Skeletal muscle tissue (tissue), 7 donors: ENCODE data around the genes CD180, NAIP, MCCC2 and CARTPT.

DNA sequence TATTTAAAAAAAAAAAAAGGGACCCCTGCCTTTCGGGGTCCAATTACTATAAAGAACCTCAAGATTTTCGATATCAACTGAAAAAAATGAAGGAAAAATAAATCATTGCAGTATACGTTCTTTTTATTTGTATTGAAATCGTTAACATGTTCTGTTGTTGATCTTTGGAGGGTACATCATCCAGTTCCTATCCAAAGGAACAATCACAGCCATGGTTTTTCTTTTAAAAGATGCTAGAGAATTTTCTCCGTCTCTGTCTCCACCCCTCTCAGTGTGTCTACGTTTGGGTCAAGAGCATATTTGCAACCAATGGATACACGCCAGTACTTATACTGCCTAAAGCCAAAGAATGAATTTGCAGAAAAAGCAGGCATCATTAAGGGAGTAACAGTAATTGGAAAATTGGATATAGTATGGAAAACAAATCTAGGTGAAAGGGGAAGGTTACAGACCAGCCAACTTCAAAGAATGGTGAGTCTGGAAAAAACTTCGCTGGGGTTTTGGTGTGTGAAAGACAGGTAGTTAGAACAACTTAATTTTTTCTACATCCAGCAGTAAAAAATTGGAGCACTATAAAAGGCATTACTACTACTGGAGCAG, 35.7 kb downstream of the SHLD3 start:
- PRO-cap, 3 experiments, result no peak in any of the 3 experiments
- RAMPAGE, long total RNA, result no peak
- RRBS, 2 experiments, result no CpG with 5 or more reads among the region's 8 CpGs

- PRO-cap, 3 experiments, result no peak in any of the 3 experiments
- RAMPAGE, long total RNA, result no peak
- RRBS, 2 experiments, result no CpG with 5 or more reads among the region's 7 CpGs
Measured at GRCh38 chr5:65810027-65810535, 88.1 kb downstream of the NLN start.

GRCh38 chr5:65830448-65831431, 95.6 kb upstream of the ERBIN start:
- PRO-cap, 3 experiments, result no peak in any of the 3 experiments
- RAMPAGE, long total RNA, result no peak
- RRBS, 2 experiments, result no CpG with 5 or more reads among the region's 5 CpGs

- PRO-cap, 3 experiments, result no peak in any of the 3 experiments
- RAMPAGE, long total RNA, result no peak
- RRBS, 2 experiments, result no CpG with 5 or more reads among the region's 3 CpGs
Measured at GRCh38 chr5:66084264-66084589, 59.9 kb upstream of the SREK1 start.

GRCh38 chr5:67162604-67163220, 33.9 kb downstream of the CD180 start:
- PRO-cap, 3 experiments, result no peak in any of the 3 experiments
- RAMPAGE, long total RNA, result no peak
- RRBS, 2 experiments, result 100% methylated on average over 1 of the region's 6 CpGs

- PRO-cap, 3 experiments, result no peak in any of the 3 experiments
- RAMPAGE, long total RNA, result no peak
- RRBS, 2 experiments, result no CpG with 5 or more reads among the region's 8 CpGs
Measured at GRCh38 chr5:67196287-67197331, at the start of gene CD180. Gene CD180, minus strand, starts transcription at chr5:67196799.

- PRO-cap, 3 experiments, result no peak in any of the 3 experiments
- RAMPAGE, long total RNA, result no peak
- RRBS, 2 experiments, result no CpG with 5 or more reads among the region's 1 CpG
Measured at GRCh38 chr5:67538024-67538335, 341.4 kb upstream of the CD180 start.

GRCh38 chr5:67648102-67648548, 451.5 kb upstream of the CD180 start:
- PRO-cap, 3 experiments, result no peak in any of the 3 experiments
- RAMPAGE, long total RNA, result no peak
- RRBS, 2 experiments, result no CpG with 5 or more reads among the region's 7 CpGs

- PRO-cap, 3 experiments, result no peak in any of the 3 experiments
- RAMPAGE, long total RNA, result no peak
Measured at GRCh38 chr5:67680222-67680475, 483.6 kb upstream of the CD180 start.

DNA sequence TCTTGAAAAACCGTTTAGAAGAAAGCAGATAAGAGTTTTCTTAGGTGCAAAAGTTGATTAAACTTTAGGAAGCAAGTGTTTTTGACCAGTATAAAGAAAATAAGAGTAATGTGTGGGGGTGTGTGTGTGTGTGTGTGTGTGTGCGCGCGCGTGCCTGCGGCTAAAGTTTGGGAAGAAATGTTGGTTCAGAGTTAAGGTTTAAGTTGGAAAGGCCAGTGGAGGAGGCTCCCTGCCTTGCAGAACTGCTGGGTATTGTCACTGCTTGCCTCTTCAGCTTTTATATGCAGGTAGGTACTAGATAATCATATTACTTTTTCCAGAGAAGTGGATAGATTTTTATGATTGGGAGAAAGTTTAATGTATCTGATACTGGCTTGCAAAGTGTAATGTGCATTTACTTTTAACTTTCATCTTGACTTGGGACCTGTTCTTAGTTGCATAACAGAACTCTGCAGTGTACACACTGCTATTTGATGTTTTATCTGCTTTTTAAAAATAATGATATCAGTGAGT, 2.0 kb downstream of the PIK3R1 start:
- PRO-cap, 3 experiments, result no peak in any of the 3 experiments
- RAMPAGE, long total RNA, result no peak
- RRBS, 2 experiments, result no CpG with 5 or more reads among the region's 6 CpGs

GRCh38 chr5:68263946-68264282, 48.4 kb downstream of the PIK3R1 start:
- PRO-cap, 3 experiments, result no peak in any of the 3 experiments
- RAMPAGE, long total RNA, result no peak

- PRO-cap, 3 experiments, result peak in 2 of 3 experiments; most common plus-strand start chr5:68709443 (in 1); most common minus-strand start chr5:68709390 (in 2)
- RAMPAGE, long total RNA, result no peak
- RRBS, 2 experiments, result no CpG with 5 or more reads among the region's 2 CpGs
Measured at GRCh38 chr5:68709288-68709805, 384.5 kb upstream of the SLC30A5 start.

DNA sequence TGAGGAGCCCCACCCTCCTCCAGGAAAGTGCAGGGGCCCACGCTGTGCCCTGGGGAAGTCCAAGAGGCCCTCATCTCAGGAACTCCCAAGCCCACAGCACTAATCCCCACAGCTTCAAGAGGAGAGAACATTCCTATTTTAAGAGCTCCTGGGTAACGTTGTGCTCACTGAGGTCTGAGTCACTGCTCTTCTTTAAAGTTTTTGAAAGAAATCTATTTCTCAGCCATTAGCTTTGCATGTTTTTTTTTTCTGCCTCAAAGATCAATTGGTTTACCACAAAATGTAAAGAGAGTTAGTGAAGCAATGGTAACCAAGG, 382.5 kb upstream of the SLC30A5 start:
- PRO-cap, 3 experiments, result peak in 2 of 3 experiments; most common minus-strand start position 101 of the sequence (in 2)
- RAMPAGE, long total RNA, result no peak
- RRBS, 2 experiments, result no CpG with 5 or more reads among the region's 2 CpGs

GRCh38 chr5:69495233-69495573, 2.6 kb downstream of the OCLN start:
- PRO-cap, 3 experiments, result no peak in any of the 3 experiments
- RAMPAGE, long total RNA, result no peak
- RRBS, 2 experiments, result no CpG with 5 or more reads among the region's 4 CpGs

DNA sequence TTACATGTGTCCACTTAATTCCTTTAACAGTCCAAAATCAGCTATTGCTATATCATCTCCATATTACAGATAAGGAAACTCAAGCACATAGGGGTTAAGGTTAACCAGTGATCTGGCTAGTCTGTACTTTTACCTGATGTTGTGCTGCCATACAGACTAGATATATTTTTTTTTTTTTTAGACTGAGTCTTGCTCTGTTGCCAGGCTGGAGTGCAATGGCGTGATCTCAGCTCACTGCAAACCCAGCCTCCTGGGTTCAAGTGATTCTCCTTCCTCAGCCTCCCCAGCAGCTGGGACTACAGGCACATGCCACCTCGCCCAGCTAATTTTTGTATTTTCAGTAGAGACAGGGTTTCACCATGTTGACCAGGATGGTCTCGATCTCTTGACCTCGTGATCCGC, at the start of gene NAIP:
TSS of gene NAIP (minus strand) at position 142 of the 402 bp plus-strand sequence.
- PRO-cap, 3 experiments, result no peak in any of the 3 experiments
- RAMPAGE, long total RNA, result no peak
- RRBS, 2 experiments, result no CpG with 5 or more reads among the region's 5 CpGs

DNA sequence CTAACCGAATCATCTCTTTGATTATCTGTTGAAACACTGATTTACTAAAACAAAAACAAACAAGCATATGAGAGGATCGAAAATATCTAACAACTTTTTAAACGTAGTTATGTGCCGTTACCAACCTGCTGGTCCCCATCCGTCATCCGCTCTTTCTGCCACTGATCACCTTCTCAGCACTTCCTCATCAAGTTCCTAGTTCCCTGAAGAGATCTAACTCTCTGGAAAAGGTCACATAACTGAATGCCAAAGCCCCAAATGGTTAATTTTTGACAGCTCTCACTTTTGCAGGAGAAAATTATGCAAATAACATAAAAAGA, 8.9 kb upstream of the BDP1 start:
- PRO-cap, 3 experiments, result no peak in any of the 3 experiments
- RAMPAGE, long total RNA, result no peak
- RRBS, 2 experiments, result no CpG with 5 or more reads among the region's 6 CpGs

DNA sequence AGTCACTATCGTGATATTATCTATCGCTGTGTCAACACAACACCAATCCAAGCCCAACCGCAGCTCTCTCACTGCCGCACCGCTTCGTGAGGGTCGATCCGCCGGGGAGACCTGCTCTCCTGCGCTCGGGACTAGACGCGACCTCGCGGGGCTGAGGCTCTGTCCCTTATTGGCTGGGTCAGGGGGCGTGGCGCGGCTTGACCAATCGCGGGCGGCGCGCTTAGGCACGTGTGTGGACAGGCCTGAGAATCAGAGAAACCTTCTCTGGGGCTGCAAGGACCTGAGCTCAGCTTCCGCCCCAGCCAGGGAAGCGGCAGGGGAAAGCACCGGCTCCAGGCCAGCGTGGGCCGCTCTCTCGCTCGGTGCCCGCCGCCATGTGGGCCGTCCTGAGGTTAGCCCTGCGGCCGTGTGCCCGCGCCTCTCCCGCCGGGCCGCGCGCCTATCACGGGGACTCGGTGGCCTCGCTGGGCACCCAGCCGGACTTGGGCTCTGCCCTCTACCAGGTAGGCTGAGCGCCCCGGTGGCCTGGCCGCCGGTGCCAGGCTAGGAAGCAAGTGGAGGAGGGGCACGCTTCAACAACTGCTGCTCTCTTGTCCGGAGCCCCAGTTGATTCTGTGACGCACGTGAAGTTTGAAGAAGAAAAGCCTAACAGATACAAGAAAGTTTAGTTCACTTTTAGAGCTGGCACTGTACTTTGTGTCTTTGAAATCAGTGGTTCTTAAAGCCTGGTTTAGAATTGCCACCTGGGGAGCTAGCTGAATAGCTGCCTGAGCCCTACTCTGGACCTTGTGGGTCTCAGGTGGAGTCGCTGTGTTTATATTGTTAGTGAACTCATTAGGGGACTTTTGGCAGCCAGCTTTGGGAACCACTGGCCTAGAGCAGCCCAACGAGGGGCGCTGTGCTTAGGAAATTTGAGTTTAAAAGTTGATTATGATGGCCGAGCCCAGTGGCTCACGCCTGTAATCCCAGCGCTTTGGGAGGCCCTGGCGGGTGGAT, at the start of gene MCCC2:
TSS of gene MCCC2 (plus strand) at position 289 of the 996 bp plus-strand sequence.
- PRO-cap, 3 experiments, result peak in 3 of 3 experiments; most common plus-strand start position 289 of the sequence (in 1); most common minus-strand start position 109 of the sequence (in 3)
- RAMPAGE, long total RNA, result no peak
- RRBS, 2 experiments, result 2% methylated on average over 21 of the region's 62 CpGs

DNA sequence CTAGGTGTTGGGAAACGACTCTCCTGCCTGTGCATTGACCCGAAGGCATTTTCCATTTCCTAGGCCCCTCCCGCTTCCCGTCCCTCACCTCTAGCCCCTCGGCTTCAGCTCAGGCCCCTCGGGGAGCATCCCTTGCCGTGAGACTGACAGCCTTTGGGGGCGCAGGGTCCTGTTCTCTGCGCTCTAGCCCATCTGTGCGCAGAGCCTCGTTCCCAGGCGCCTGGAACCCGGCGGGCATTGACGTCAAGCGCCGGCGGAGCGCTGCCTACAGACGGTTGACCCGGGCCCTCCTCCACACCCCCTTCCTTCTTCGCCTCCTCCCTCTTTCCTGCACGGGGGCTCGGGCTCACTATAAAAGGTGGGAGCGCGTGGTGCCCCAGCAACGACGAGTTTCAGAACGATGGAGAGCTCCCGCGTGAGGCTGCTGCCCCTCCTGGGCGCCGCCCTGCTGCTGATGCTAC, at the start of gene CARTPT:
TSS of gene CARTPT (plus strand) at position 382 of the 461 bp plus-strand sequence.
- PRO-cap, 3 experiments, result no peak in any of the 3 experiments
- RAMPAGE, long total RNA, result no peak
- RRBS, 2 experiments, result no CpG with 5 or more reads among the region's 33 CpGs

DNA sequence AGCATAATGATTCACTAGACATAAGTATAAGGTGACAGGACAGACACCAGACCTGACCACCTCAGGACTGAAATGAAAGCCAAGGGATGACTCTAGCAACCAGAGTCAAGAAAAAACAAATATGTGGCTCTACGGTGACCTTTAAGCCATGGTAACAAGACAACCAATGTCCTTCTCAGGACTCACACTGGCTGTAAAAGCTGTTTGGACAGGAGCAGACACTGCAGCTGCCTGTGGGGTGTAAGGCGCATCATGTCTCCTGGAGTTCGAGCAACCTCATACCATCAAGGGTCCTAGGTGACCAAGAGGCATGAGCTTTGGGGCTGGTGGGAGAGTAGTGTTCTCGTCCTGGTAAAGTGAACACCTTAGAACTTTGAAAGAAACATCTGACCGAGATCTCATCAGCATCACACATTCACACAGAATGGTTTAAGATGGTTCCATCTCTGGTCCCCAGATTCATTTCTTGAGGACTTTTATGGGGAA, 94.8 kb downstream of the MRPS27 start:
- PRO-cap, 3 experiments, result no peak in any of the 3 experiments
- RAMPAGE, long total RNA, result no peak
- RRBS, 2 experiments, result no CpG with 5 or more reads among the region's 5 CpGs

DNA sequence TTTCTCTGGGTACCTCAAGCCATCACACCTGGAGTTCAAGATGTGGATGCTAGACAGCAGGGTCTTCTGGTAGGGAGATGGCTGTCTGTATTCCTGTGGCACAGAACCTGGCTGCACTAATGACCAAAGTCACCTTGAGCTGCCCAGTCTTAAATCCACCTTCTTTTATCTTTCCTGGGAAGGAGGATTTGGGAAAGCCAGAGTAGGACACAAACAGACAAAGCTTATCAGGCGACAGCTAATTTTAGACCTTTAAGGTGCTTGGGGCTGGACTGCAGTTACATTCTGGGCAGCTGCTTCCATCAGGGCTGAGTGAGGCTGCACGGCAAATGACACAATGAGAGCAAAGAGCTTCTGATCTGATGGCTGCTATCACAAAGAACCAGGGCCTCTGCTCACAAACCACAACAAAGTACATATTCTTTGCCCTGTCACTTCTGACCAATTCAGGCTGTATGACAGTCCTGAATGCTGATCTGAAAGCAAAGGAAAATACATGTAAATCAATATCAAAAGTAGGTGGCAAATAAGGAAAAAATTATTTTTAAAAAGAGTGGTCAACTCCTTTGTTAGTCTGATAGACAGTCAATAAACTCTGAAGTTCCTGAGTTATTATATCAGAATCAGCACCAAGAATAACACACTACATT, 93.1 kb downstream of the MRPS27 start:
- PRO-cap, 3 experiments, result no peak in any of the 3 experiments
- RAMPAGE, long total RNA, result no peak
- RRBS, 2 experiments, result no CpG with 5 or more reads among the region's 2 CpGs